Mucosa of descending colon (tissue), 1 donor: ENCODE measurements around a stretch of chr11.

GRCh38 chr11:9088871-9089528, 2.4 kb downstream of the SCUBE2 start:
- PRO-cap, result bidirectional peak, plus-strand start at chr11:9089348, minus-strand start at chr11:9089184

DNA sequence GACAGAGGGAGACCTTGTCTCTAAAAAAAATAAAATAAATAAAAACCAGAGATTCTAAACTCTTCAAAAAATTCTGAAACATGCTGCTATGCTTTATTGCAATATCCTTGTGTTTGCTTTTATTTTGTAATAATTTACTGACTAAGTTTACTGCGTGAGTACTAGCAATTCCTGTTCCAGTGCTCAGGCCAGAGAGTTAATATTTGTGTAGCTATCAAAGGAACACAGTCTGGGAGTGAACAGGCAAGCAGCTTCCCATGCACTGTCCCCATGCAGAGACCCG, 12.0 kb upstream of the SCUBE2 start:
- PRO-cap, result no peak

- PRO-cap, result no peak
These were observed 46.3 kb upstream of the SCUBE2 start for GRCh38 chr11:9137685-9138178.

- PRO-cap, result no peak
These were observed 78.4 kb upstream of the SCUBE2 start for GRCh38 chr11:9169691-9170391.

GRCh38 chr11:9315104-9315679, 799 bp upstream of the TMEM41B start:
- PRO-cap, result no peak

DNA sequence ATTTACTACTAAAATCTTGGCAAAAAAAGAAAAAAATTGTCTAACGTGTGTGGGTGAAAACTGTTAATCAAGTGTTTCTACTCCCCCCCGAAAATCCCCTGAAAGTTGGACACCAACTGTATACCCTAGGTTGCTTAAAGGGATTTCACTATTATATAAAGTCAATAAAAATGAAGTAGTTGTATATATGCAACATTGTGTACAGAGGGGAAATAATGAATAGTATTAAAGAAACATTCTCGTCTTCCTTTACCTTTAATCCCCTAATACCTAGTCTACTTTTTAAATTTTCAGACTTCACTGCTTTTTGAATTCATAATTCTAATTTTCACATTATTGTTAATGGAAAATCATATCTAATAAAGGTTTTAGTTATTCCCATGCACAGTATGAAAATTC, 14.0 kb upstream of the ZNF143 start:
- PRO-cap, result no peak

GRCh38 chr11:9571017-9571605, 2.4 kb upstream of the WEE1 start:
- PRO-cap, result no peak

- PRO-cap, result no peak
These were observed 13.0 kb downstream of the WEE1 start for GRCh38 chr11:9586365-9587008.

DNA sequence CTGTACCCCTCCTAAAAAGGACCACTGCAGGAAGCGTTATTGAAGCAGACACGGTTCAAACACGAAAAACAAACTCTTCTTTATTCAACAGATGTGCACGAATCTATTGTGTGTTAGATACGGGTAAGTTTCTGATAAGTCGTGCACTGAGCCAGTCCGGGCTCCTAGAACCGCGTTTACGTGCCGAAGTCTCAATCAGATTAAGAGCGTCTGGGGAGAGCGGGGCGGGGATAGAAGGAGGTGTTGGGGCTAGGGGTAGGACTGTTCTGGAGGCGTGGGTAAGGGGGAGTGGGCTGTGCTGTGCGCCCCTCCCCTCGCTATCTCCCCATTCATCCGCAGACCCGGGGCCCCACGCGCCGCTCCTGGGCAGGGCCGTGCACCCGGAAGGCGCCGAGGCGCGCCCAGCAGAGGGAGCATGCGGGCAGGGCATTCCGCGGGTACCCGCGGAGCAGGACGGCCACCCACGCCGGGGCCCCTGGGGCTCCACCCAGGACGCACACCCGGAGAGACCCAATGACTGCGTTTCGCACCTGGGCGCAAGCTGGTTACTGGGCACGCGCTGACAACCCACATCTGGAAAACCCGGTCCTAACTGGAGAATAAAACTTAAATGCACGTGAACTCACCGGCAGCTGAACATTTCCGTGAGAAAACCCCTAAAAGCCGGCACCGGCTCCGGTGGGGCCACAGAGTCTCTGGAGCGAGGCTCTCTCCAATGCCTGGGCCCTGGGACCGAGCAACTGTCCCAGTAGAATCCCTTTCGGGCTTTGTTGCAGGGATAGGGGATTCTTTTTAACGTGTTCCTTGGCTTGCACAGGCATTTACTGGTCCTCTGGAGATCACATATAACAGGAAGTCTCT, 40.6 kb downstream of the WEE1 start:
- PRO-cap, result bidirectional peak, plus-strand start at position 429 of the sequence, minus-strand start at position 202 of the sequence

DNA sequence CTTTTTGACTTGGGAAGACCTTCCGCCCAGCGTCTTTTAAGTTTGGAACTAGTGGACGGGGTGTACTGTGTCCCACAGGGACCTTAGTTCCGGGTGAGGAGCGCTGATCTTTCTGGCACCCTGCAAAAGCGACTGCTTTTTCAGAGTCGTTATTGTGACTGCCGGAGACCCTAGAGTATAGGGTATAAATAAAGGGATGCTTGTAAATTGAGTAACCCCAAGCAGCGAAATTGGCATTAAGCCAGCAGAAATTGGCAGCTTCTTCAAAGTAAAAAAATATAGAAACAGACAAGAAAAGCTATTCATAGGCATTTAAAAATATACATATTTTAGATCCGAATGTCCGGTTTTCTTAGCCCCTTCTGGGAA, 945 bp downstream of the SWAP70 start:
- PRO-cap, result no peak

GRCh38 chr11:9711224-9711932, 47.5 kb downstream of the SWAP70 start:
- PRO-cap, result no peak

DNA sequence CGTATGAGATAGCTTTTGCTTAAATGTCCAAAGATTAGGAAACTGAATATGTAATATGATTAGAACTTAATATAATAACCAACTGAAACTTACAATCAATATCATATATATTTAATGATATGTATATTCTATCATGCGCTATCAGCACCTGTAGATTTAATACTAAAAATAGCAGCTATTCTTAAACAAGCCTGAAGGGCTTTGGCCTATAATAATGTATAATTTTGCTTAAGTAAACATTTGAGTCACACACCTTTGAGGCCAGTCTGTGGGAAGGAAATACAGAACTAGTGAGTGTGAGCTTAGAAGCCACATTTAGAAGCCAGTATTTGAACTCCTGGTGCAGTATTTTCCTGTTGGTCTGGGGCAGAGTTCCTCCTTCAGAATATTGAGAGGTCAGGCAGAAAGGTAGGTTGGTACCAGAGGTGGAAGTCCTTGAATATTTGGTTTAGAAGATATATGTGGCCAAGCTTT, 62.7 kb downstream of the SWAP70 start:
- PRO-cap, result no peak

DNA sequence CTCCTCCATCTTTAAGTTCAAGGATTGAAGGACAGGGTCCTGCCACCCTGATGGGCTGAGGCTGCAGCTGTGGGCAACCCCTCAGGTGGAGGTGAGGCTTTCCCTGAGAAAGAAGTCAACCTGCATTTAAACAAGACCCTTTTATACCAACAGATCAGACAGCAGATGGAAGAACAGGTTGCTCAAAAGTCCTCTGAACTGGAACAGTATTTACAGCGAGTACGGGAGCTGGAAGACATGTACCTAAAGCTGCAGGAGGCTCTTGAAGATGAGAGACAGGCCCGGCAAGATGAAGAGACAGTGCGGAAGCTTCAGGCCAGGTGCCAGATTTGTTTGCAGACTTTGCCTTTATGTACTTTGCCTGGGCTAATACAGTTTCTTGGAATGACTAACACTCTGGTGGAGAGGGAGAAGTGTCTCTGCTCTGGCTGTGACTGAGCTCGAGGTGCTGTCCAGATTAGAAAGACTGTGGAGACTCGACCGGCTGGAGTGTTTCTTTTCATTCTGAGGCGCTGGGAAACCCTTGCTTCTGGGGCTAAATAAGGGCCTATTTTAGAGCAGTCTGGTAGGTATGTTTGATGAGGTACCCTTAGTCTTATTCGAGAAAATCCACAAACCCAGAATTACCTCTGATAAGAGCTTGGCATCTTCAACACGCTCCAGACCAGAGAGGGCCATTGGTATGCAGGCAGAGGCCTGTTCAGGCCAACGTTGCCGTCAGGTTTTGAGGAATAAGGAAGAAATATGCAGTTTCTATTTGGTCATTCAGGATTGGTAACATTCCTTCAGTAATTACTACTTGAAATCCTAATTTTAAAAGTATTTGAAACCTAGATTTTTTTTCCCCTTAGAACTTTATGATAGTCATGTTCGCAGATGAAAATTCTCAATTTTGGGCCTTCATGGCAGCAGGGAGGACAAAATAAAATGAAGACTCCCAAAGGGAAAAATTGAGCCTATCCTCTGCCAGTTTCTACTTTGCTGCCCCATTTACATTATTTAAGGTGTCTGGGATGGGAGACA, 76.5 kb downstream of the SWAP70 start:
- PRO-cap, result no peak

DNA sequence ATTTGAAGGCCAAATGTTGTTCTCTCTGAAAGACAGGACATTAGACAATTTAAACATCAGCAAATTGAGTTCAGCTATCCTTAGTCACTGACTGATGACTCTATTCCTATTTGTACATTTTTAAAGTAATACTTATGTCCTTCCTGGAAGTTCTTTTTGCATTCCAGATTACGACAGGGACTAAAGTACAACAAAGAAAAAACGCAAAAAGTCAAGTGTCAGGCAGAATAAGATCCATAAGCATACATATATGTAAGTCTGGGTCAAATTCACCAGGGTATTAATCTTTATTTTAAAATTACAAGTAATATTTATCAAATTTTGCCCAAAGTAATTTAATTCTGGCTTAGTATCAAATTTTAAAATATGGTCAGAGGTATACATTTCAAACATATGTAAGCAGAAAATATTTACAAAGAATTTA, 175.9 kb downstream of the SBF2 start:
- PRO-cap, result no peak

GRCh38 chr11:10307924-10308505, 3.1 kb downstream of the ADM start:
- PRO-cap, result bidirectional peak, plus-strand start at chr11:10308192, minus-strand start at chr11:10307827

GRCh38 chr11:10351463-10352181, 46.7 kb downstream of the ADM start:
- PRO-cap, result unidirectional peak, plus-strand start at chr11:10352021

GRCh38 chr11:10444917-10445335, 10.1 kb upstream of the AMPD3 start:
- PRO-cap, result no peak

GRCh38 chr11:10573462-10574235, 5.2 kb upstream of the LYVE1 start:
- PRO-cap, result no peak

DNA sequence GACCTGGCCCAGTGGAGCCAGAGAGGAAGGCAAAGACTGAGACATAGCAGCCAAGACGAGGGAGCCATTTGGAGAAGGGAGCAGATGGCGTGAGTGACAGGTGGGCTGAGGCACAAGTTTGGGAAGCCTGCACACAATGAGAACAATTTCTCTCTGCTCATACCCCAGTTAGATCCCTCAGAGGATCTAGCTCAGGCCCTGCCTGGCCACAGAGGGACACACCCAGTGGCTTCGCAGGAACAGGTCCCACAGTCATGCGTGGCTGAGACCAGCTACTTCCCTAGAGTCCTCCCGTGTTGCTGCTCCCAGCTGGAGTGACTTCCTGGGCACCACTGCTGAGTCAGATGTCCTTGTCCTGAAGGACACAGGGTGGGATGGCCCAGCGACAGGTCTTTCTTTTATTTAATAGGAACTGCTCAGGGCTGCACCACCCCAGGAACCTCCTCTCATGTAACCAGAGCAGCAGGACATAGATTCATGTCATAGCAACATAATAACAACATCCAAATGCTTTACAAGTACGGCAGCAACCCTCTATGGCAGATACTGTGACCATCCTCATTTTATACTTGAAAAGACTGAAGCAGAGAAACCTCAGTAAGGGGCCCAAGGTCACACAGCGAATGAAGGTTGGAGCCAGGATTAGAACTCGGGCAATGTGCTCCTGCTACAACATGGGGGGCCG, 33.5 kb upstream of the LYVE1 start:
- PRO-cap, result no peak

- PRO-cap, result no peak
These were observed 37.8 kb upstream of the LYVE1 start for GRCh38 chr11:10605804-10607035.